Ovary (tissue), 7 donors: Measurements from ENCODE around the gene VIP.

- PRO-cap, 7 experiments = no peak in any of the 7 experiments
- RAMPAGE, long total RNA, 2 experiments = no peak in any of the 2 experiments
Observed at GRCh38 chr6:152313489-152314691, 323.3 kb downstream of the SYNE1 start.

GRCh38 chr6:152368543-152369301 lies 268.4 kb downstream of the SYNE1 start:
- PRO-cap, 7 experiments = peak in 5 of 7 experiments; most common plus-strand start chr6:152369148 (in 2); most common minus-strand start chr6:152369138 (in 2)
- RAMPAGE, long total RNA, 2 experiments = no peak in any of the 2 experiments

- PRO-cap, 7 experiments = peak in 7 of 7 experiments; most common plus-strand start chr6:152380538 (in 4); most common minus-strand start chr6:152380425 (in 4)
- RAMPAGE, long total RNA, 2 experiments = no peak in any of the 2 experiments
Observed at GRCh38 chr6:152380103-152380792, 256.9 kb downstream of the SYNE1 start.

- PRO-cap, 7 experiments = no peak in any of the 7 experiments
- RAMPAGE, long total RNA, 2 experiments = no peak in any of the 2 experiments
Observed at GRCh38 chr6:152401849-152402322, 235.3 kb downstream of the SYNE1 start.

DNA sequence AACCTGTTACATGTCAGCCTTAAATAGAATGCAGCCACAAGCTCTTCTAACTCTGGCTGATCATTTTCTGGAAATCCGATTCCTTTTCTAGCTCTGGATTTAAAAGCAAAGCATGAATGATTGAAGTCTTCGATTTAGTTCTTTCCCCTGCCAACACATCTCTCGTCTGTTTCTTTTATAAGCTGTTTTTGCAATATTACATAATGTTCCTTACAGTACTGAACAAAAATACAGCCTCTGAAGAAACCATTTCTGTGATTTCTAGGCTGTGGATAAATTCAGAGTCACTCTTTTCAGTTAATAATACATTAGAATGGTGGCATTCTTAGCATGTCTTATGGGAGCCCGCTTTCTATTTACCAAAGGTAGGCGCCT lies 165.3 kb downstream of the SYNE1 start:
- PRO-cap, 7 experiments = peak in 1 of 7 experiments; most common minus-strand start position 168 of the sequence (in 1)
- RAMPAGE, long total RNA, 2 experiments = no peak in any of the 2 experiments

GRCh38 chr6:152696540-152696942 lies 1.2 kb upstream of the MYCT1 start:
- PRO-cap, 7 experiments = no peak in any of the 7 experiments
- RAMPAGE, long total RNA, 2 experiments = no peak in any of the 2 experiments

- PRO-cap, 7 experiments = no peak in any of the 7 experiments
- RAMPAGE, long total RNA, 2 experiments = no peak in any of the 2 experiments
Observed at GRCh38 chr6:152701772-152702399, 4.2 kb downstream of the MYCT1 start.

DNA sequence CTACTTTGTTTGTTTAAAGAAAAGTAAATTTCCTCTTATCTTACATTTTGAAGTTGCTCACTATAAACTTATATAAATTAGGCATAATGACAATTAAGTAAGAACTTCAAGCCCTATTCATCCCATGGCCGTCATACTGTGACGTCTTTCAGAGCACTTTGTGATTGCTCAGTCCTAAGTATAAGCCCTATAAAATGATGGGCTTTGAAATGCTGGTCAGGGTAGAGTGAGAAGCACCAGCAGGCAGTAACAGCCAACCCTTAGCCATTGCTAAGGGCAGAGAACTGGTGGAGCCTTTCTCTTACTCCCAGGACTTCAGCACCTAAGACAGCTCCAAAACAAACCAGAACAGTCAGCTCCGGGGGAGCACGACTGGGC lies at the start of gene VIP:
VIP (plus strand) TSS at position 219 of the 378 bp plus-strand sequence.
- PRO-cap, 7 experiments = no peak in any of the 7 experiments
- RAMPAGE, long total RNA, 2 experiments = no peak in any of the 2 experiments

GRCh38 chr6:154245331-154246291 lies 111.0 kb downstream of the IPCEF1 start:
- PRO-cap, 7 experiments = no peak in any of the 7 experiments
- RAMPAGE, long total RNA, 2 experiments = no peak in any of the 2 experiments

DNA sequence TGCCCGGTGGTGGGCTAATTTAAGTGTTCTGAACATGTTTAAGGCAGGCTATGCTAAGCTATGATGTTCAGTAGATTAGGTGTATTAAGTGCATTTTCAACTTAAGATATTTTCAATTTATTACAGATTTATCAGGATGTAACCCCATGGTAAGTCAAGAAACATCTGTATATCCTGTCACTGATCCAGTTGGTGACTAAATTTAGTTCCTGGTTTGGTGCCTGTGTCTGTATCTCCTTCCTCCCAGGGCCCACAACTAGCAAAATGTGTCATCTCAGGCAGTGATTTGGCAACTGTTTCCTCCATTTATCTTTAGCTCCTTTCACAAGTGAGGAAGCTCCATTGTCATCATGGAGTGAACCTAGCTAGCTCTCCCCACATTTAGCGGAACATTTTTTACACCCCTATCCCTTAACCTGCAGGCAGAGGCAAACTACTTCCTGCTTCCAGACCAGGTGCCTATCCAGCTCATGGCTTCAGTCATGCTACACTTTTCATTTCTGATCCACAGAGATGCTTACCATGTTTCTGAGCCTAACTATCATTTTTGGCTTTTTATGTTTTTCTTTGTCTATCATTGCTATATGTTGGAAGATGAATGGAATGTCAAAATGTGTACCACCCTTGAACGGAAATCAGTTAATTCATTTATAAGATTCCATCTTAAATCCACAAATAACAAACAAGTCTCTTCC lies 99.5 kb downstream of the IPCEF1 start:
- PRO-cap, 7 experiments = no peak in any of the 7 experiments
- RAMPAGE, long total RNA, 2 experiments = no peak in any of the 2 experiments

DNA sequence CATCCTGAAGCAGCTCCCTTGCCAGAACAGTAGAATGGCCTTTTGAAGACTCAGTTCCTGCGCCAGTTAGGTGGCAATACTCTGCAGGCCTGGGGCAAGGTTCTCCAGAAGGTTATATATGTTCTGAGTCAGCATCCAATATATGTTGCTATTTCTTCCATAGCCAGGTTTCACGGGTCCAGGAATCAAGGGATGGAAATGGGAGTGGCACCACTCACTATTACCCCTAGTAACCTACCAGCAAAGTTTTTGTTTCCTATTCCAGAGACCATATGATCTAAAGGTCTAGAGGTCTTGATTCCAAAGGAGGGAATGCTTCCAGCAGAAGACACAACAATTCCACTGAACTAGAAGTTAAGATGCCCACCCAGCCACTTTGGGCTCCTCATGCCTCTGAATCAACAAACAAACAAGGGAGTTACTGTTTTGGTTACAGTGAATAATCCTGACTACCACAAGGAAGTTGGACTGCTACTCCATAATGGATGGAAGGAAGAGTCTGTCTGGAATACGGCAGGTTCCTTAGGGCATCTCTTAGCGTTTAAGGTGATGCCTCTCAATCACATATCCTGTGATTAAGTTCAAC lies 56.6 kb upstream of the CNKSR3 start:
- PRO-cap, 7 experiments = no peak in any of the 7 experiments
- RAMPAGE, long total RNA, 2 experiments = no peak in any of the 2 experiments

DNA sequence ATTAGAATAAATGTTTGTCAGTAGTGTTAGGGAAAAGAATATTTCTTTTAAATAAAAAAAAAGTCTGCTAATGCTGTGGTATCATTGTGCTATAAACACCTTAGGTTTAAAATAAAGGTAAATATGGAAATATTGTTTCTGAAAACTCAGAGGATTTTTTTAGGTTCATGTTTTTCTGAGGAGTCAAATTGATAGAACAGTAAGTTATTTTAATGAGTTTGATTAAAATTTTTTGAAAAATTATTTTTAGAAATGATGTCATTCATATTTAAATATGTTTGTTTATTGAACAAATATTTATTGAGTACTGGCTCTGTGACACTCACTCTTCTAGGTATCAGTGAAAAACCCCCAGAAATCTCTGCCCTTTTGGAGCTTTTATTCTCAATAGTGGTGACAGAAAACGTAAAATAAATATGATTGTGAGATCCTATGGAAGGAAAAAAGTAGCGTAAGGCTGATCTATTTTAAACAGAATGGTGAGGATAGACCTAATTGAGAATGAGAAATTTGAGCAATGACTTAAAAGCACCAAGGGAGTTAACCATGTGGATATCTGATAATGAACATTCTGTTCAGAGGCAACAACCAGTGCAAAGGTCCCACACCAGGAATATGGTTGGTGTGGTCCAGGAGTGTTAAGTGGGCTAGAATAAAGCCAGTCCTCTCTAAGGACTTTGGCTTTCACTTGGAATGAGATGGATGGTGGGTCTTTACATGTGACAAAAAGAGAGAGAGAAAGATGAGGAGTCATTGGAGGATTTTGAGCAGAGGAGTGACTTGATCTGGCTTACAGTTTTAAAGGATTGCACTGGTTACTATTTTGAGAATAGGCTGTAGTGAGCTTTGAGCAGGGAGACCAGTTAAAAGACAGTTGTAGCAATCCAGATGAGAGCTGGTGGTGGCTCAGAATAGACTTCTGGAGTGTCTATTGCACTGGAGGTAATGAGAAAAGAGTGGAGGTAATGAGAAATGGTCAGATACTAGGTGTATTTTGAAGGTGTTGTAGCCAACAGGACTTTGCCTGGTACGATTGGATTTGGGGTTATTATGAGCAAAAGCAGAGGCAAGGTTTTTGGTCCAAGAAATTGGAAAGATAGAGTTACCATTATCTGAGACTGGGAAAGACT lies 89.7 kb downstream of the SCAF8 start:
- PRO-cap, 7 experiments = no peak in any of the 7 experiments
- RAMPAGE, long total RNA, 2 experiments = no peak in any of the 2 experiments

GRCh38 chr6:155148873-155149521 lies 114.8 kb upstream of the CLDN20 start:
- PRO-cap, 7 experiments = no peak in any of the 7 experiments
- RAMPAGE, long total RNA, 2 experiments = no peak in any of the 2 experiments

DNA sequence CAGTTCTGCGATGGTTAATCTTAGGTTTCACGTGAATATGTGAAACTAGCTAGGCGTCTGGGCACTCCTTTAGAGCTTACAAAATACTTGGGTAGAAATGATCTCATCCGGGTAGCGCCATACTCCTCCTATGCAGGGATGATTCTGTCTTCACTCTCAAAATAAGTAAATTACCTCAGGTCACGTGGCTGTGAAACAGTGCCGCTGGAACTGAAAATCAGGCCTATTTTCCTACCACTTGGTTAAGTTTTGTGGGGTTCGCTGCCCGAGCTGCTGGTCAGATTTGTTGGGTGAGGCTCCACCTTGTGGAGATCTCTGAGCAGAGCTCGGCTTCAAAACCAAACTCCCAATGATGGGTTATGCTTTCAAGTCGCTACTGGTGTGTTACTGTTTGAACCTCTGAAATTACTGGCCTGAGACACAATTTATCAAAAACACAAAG lies 15.5 kb upstream of the CLDN20 start:
- PRO-cap, 7 experiments = no peak in any of the 7 experiments
- RAMPAGE, long total RNA, 2 experiments = no peak in any of the 2 experiments

DNA sequence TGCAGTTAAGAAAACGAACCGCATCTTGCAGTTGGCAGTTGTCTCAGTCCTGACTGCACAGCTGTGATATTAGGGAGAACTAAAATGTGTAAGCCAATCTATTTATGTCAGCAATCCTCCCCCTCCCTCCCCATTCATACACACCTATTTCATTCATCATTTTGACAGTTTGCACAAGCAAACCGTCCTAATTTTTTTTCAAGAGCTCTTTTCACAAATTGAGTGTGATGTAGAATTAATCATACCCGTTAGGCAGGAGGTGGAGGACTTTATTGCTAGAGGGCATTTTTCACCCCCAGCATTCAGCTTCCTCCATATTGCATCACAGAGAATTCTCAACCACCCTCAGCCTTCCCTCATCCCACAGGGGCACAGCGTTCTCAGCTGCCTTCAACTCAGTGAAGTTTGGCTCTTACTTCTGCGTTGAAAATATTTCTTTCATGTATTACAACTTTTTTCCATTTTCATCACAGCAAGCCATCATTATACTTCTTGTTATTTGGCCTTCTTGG lies 37.5 kb downstream of the NOX3 start:
- PRO-cap, 7 experiments = peak in 2 of 7 experiments; most common minus-strand start position 400 of the sequence (in 2)
- RAMPAGE, long total RNA, 2 experiments = no peak in any of the 2 experiments

DNA sequence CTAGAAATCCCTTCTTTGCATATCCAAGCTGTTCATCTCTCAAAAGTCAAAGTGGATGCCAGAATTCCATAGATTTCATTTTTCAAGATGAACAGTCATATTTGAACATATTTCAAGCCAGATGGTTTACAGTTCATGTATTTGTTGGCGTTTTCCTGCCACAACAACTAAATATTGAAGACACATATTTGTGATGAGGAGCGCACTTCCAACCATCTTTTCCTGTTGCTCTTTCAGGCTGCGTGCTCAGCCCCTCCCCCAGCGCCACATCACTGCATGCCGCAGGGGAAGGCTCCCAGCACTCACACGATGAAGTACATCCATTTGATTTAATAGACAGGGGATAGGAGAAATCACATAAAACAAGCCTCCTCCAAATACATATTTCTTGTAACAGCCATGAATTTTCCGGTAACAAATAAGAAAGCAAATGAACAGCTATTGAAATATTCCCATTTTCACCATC lies 6.0 kb upstream of the NOX3 start:
- PRO-cap, 7 experiments = peak in 3 of 7 experiments; most common minus-strand start position 227 of the sequence (in 3)
- RAMPAGE, long total RNA, 2 experiments = no peak in any of the 2 experiments

DNA sequence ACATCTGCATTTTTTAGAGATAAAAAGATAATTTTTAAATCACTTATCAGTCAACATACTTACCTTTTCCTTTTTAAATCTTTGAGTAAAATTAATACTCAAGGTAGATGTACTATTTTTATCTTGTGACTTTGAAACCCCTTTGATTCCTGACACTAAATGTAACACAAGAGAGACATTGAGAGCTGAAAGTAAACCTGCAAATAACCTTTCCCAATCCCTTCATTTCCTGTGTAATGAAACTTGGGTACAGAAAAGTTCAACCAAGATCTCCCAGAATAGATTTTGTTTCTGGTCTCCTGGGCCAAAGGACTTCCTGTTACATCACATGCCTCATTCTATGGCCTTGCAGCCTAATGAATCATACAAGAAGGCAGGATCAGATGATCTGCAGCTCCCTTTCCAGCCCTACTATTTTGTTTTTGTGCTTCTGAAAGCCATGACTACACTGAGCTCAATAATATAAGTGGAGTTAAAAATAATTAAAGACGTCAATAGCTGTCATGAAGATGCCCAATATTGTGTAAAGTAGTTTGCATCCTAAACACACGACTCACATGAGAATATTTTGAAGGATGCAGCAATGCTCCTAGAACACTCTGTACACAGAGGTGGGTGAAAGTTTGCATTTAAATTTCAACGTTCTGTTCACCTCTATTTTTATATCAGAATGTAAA lies 73.3 kb upstream of the NOX3 start:
- PRO-cap, 7 experiments = no peak in any of the 7 experiments
- RAMPAGE, long total RNA, 2 experiments = no peak in any of the 2 experiments

- PRO-cap, 7 experiments = no peak in any of the 7 experiments
- RAMPAGE, long total RNA, 2 experiments = no peak in any of the 2 experiments
Observed at GRCh38 chr6:156689451-156690151, 87.6 kb upstream of the ARID1B start.

GRCh38 chr6:156719431-156720513 lies 57.4 kb upstream of the ARID1B start:
- PRO-cap, 7 experiments = peak in 7 of 7 experiments; most common plus-strand start chr6:156720154 (in 4); most common minus-strand start chr6:156719926 (in 3)
- RAMPAGE, long total RNA, 2 experiments = no peak in any of the 2 experiments

DNA sequence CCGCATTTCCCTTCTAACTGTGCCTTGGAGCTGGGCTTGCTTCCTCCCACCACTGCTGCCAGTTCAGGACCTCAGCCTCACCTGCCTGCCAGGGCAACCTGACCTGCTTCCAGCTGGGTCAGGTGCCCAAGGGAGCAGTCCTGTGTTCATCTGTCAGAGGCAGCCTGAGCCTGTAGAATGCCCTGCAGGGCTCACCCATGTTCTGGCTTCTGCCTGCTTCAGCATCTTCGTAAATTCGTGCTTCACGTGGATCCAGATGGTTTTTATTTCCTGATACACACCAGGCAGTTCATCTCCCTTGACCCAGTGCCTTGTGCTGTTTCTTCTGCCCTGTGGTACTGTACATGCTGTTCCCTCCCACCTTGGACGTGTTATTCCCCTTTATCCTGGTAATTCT lies 50.2 kb downstream of the ARID1B start:
- PRO-cap, 7 experiments = peak in 3 of 7 experiments; most common minus-strand start position 237 of the sequence (in 3)
- RAMPAGE, long total RNA, 2 experiments = no peak in any of the 2 experiments